ENCODE results near the gene ZFHX2.

DNA sequence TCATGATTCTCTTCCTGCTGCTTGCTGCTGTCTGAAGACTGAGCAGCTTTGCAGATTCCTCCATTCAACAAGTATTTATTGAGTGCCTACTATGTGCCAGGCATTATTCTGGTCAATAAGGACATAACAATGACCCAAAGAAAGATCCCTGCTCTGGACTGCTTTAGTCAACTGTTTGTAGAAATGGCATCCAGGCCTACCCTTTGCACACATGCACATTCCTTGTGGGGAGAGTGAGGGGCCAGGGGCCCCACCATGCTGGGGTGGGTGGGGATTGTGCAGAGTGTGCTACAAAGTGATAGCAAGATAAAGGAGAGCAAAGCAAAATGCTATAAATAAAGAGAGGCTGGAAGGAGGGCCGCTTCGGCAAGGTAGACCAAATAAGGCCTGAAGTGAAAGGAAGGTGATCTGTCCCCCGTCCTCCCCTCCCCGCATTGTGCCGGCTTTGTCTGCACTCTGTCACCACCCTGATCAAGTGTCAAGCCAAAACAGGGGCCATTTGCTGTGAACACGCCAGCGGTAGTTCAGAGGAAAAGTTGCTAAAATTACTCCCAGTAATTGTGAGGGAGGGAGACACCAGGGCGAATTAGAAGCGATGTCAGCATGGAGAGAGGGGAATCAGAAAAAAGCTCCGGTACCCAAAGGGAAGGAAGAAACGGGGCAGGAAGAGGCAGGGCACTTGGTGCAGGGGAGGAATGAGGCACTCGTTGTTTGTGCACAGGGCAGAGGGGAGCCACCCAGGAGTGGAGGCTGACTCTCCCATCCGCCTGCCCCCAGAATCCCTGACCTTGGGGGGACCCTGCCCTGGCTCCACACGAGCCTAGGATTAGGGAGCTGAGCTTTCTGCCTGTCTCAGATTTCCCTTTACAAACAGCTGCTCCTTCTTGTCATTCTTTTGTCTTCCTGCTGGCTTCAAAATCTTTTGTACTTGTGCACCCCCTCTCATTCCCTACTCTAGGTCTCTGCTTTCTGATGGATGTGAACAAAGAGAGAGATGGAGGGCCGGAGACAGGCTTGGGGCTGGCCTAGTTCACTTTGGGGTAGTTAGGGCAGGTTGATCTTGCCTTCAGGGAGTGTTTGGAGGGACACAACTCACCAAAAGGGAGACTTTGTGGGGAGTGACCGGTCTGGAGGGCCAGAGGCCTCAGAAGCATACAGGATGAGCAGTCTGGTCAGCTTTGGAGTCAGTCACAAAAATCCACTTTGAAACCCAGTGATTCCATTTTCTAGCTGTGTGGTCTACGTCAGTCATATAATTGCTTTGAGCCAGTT, 2.9 kb upstream of the MYH7 start:
- PRO-cap: no peak

- PRO-cap: bidirectional peak, plus-strand start at chr14:23551140, minus-strand start at chr14:23551034; bidirectional peak, plus-strand start at chr14:23551850, minus-strand start at chr14:23551760
These were observed at the start of gene ZFHX2 for GRCh38 chr14:23550963-23552010. Gene ZFHX2, minus strand, starts transcription at chr14:23551765.

GRCh38 chr14:23584145-23584648, 5.6 kb upstream of the JPH4 start:
- PRO-cap: no peak

DNA sequence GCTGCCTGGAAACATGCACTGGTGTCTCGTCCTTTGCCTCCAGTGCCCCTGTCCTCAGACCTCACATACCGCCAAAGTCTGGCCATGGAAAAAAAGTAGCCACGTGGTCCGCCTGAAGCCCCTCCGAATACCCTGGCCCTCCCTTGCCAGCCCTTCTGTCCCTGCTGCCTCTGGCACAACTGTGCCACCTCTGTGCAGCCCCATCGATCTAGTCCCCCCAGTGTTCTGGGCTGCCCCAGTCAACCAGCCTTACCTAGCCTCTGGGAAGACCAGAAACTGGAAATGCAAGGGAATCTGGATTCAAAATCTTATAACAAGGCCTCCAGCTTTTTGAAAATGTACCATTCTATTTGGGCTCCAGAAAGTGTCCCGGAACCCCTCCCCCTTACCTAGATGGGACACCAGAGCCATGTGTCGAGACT, 391 bp downstream of the DHRS4L2 start:
- PRO-cap: no peak

- PRO-cap: no peak
These were observed 5.1 kb downstream of the PCK2 start for GRCh38 chr14:24098849-24099881.

DNA sequence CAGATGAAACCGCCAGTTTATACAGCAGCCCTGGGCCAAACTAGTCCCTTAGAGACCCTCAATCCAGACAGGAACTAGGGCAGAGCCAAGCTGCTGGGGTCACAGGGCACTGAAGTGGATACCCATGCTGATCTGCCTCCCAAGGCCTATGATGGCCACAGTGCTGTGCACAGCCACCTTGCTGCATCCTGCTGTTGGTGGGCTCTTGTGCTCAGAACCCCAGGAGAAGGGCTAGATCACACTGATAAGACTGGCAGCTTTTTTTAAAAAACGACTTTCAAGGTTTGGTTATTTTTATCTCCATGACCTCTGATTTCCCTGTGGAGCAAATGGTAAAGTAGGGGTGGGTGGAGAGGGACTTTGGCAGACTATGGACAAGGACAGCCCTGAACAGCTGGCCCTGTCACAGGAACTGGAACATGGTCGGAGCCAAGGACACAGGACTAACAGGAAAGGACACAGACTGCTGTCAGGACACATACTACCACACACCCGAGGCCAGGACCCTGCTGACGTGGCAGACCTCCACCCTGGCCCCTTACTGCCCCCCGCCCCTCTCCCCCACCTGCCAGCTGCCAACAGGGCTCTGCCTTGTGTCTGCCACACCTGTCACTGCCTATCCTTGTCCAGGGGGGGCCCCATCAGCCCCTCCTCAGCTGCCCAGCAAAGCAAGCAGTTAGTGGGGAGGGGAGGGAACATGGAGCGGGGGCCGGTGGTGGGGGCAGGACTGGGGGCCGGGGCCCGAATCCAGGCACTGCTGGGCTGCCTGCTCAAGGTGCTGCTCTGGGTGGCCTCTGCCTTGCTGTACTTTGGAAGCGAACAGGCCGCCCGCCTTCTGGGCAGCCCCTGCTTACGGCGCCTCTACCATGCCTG, 644 bp downstream of the FITM1 start:
- PRO-cap: no peak

DNA sequence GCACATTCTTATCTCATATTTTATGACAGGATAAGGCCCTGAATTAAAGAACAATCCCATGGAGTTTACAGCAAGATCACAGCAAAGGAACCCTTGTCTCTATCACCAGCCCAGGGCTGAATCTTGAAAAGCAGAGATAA, 605 bp upstream of the EMC9 start:
- PRO-cap: bidirectional peak, plus-strand start at position 61 of the sequence, minus-strand start outside the sequence

- PRO-cap: unidirectional peak, minus-strand start at chr14:24145583
These were observed 1.1 kb downstream of the PSME2 start for GRCh38 chr14:24145321-24145767.

- PRO-cap: no peak
These were observed 528 bp downstream of the REC8 start for GRCh38 chr14:24172388-24172827.

GRCh38 chr14:24196675-24196937, 1.4 kb upstream of the TM9SF1 start:
- PRO-cap: no peak

- PRO-cap: no peak
These were observed 2.7 kb upstream of the TSSK4 start for GRCh38 chr14:24202570-24203329.

DNA sequence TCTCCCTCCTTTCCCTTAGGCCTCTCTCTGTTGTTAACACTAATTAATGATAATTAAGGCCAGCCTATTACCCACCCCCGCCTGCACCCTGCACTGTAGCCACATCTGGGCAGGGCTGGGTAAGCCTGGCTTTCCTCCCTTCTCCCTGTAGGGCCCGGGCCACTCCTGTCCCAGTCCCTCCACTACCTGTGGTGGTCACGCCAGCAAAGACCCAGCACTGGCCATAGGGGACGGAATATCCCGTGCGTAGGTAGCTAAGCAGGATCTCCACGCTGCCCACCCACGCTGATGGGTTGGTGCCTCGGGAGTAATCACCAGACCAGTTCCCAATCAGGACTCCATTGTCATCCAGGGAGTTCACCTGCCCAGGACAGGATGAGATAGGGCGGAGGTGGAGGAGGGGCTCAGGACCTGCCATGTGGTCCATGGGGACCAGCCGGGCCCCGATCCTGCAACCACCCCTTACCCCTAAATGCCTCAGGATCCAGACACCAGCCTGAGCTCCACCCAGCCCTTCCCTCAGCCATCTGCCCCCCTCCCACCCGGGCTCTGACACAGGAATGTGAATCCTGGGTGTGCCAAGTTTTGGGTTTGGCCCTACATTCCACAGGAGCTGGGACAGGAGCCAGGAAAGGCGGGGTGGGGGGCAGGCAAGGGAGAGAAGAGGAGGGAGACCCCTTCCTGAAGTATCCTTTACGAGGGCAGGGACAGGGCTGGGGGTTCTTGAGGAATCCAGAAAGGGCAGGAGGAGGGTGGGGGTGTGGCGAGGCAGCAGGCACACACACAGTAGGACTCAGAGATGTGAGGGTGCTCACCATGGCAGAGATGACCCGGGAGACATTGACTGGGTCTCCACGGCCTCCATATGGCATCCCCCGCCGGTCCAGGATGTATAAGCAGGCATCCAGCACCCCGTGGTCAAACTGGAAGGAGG, 3.8 kb downstream of the TGM1 start:
- PRO-cap: no peak

DNA sequence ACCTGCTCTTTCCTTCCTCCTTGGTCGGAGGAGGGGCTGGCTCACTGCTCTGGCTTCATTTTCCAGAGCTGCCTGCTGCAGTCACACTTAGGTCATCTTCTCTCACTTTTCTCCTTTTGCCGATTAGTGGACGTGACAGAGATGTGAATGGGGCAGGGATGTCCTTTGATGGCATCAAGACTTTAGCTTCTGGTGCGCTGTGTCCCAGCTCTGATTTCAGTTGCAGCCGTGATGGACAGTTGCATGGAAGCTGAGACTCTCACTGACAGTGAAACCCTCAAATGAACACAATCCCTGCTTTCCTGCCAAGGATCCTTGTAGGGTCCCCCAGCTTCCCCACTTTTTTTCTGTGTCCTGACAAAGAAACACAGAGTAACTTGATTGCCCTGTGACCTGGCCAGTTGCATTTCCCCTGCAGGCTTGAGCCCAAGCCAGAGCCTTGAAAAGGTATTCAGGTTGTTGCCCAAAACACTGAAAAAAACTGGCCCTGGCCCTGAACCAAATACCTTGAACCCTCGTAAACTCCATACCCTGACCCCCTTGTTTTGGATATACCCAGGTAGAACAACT, 785 bp upstream of the CIDEB start:
- PRO-cap: no peak

GRCh38 chr14:24321992-24322509, 10.7 kb downstream of the LTB4R start:
- PRO-cap: no peak

- PRO-cap: no peak
These were observed 1.1 kb downstream of the RIPK3 start for GRCh38 chr14:24338678-24339084.

- PRO-cap: bidirectional peak, plus-strand start at chr14:24366868, minus-strand start at chr14:24366652
These were observed 1.3 kb upstream of the NFATC4 start for GRCh38 chr14:24366546-24367271.

DNA sequence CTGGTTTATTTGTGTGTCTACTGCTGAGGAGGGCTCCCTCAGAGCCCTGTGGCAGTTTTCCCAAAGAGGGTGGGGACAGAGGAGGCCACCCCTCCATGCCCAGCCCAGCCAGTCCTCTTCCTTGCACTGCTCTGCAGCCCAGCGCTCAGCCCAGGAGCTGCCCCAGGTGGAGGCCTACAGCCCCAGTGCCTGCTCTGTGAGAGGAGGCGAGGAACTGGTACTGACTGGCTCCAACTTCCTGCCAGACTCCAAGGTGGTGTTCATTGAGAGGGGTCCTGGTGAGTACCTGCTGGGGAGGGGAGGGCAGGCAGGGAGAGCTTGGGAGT, 6.2 kb downstream of the NFATC4 start:
- PRO-cap: no peak

DNA sequence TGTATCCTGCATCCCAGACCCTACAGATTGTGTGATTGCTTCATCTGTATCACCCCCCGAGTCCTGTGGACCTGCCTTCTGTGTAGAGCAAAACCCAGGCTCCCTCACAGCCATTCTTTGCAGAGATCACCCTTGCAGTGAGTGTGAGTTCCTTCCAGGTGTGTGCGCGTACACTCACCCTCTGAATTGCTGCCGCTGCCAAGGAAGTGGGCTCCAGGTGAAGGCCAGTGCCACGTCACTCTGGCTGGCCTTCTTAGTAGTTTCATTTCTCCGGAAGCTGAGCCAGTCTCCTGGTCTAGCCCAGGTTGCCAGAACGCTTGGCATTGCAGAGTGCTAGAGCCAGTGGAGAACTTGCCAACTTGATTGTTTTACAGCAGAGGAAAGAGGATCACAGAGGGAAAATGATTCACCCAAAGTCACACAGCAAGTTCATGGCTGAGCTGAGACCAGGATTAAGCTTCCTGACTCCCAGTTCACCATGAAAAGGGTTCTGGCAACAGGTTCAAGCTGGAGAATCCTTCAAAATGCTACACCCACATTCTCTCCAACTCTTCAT, 11.0 kb downstream of the CBLN3 start:
- PRO-cap: bidirectional peak, plus-strand start at position 323 of the sequence, minus-strand start at position 191 of the sequence

DNA sequence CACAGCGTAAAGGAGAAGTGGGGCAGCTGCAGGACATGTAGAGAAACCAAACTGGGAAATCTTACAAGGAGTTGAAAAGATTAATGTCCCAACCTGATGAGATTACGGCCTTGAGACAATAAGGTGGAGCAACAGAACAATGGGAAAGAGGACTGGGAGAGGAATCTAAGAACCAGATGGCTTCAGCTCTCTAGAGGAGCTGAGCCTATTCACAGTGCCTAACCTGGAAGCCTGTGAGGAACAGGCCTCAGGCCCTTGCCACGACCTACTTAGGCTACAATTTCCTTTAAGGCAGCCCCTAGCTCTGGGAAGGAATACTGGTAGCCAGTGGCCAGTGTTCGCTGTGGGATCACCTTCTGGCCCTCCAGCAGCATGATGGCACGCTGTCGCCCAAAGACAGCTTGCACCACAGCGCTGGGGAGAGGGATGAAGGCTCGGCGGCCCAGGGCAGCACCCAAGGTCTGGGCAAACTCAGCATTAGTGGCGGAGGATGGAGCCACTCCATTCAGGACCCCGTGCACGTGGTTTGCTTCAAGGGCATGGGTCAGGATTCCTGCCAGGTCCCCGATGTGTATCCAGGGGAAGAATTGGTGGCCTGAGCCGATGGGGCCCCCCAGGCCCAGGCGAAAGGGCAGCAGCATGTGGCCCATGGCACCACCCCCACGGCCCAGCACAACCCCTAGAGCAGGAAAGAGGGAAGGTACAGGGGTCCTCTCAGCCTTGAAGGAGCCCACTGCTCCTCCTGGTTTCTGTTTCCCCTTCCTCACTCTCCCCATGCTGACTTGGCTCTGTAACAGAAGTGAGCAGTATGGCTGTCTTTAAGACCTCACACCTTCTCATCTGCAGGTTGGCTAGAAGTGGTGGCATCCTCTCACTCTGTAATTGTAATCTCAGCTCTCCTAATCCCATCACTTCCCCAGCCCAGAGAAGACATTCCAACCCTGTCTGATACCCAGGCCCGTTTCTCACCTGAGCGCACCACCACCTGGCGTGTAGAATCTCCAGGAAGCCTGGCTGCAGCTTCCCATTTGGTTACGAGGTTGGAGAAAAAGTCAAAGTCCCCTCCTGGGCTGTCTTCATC, 2.4 kb downstream of the SDR39U1 start:
- PRO-cap: no peak

DNA sequence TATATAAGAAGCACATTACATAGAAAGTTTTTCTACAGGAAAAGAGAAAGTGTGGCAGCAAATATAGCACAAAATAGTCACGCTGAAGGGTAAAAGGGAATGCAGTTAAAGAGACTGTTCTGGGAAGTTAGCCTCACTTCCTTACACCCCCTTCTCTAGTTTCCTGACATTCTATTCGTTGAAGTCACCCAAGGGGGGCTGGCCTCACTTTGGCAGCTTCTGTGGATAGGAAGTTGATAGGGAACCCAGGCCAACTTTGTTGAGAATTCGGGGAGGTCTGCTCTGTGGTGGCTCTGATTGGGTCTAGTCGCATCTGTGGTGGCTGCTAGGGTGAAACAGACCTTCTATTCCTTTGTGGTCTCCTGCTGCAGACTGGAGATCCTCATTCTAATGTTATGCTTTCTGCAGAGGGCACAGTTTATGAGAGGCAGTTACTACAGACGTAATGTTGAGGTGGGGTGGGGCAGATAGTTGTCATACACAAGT, 28.7 kb upstream of the GZMB start:
- PRO-cap: no peak